ENCODE measurements around the gene BCL2L1.

- PRO-cap, result bidirectional peak, plus-strand start at chr20:31722217, minus-strand start at chr20:31722227; bidirectional peak, plus-strand start at chr20:31722679, minus-strand start at chr20:31722548; bidirectional peak, plus-strand start at chr20:31722854, minus-strand start at chr20:31722865
Measured at GRCh38 chr20:31722069-31723170, at the start of gene BCL2L1. BCL2L1 (minus strand) TSS chr20:31722868.

DNA sequence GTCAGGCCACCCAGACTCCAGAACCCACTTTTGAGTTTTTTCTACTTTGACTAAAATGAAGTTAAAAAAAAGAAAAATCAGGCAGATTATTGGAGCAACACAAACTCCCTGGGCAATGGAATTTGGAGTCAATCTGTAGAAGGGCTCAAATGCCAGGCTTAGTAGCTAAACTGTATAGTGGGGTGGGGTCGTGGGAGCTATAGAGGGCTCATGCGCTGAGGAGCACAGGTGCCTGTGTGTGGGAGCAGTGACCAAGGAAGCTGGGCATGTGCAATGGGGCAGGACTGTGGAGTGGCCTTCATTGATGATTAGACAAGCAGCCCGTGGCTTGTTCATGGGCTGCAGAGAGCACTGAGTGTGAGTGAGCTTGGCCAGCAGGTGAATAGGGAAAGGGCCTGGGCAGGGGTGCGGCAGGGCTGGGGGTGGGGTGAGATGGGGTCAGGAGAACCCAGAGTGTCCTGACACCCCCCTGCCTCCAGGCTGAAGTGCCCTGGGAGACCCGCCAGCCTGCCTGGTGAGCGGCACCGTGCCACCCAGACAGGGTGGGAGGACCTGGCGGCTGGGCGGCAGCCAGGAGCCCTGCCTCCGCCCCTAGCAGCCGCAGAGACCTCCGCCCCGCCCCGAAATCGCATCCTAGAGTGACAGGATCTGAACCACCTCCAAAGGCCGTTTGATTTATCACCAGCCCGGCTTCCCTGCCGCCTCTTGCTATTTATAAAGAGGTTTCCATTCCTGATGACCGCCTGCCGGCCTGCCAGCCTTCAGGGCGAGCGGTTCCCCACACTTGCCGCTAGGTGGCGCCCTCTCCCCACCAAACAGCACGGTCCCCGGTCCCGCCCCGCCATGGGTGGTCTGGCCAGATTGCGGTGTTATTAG lies 3.3 kb downstream of the MYLK2 start:
- PRO-cap, result no peak

GRCh38 chr20:31894908-31895514 lies 24.6 kb downstream of the TTLL9 start:
- PRO-cap, result no peak

DNA sequence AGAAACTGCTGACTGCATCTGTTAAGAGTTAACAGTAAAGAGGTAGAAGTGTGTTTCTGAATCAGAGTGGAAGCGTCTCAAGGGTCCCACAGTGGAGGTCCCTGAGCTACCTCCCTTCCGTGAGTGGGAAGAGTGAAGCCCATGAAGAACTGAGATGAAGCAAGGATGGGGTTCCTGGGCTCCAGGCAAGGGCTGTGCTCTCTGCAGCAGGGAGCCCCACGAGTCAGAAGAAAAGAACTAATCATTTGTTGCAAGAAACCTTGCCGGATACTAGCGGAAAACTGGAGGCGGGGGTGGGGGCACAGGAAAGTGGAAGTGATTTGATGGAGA lies 12.8 kb downstream of the PLAGL2 start:
- PRO-cap, result no peak

- PRO-cap, result unidirectional peak, plus-strand start at chr20:32204955
Measured at GRCh38 chr20:32204550-32205464, 2.7 kb downstream of the PLAGL2 start.

- PRO-cap, result no peak
Measured at GRCh38 chr20:32209833-32210453, 2.3 kb downstream of the POFUT1 start.

DNA sequence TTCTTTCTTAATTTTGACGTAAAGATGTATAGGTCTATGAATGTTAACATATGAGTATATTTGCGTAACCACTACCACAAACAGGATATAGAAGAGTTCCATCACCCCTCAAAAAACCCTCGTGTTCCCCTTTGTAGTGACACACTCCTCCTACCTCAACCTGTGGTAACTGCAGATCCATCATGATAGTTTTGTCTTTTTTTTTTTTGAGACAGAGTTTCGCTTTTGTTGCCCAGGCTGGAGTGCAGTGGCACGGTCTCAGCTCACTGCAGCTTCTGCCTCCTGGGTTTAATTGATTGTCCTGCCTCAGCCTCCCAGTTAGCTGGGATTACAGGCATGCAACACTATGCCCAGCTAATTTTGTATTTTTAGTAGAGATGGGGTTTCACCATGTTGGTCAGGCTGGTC lies 28.1 kb upstream of the KIF3B start:
- PRO-cap, result no peak

GRCh38 chr20:32285525-32286346 lies 8.3 kb downstream of the KIF3B start:
- PRO-cap, result bidirectional peak, plus-strand start at chr20:32285938, minus-strand start at chr20:32285952

GRCh38 chr20:32331894-32333121 lies 25.8 kb upstream of the ASXL1 start:
- PRO-cap, result no peak

GRCh38 chr20:32357696-32357922 lies 522 bp upstream of the ASXL1 start:
- PRO-cap, result no peak

DNA sequence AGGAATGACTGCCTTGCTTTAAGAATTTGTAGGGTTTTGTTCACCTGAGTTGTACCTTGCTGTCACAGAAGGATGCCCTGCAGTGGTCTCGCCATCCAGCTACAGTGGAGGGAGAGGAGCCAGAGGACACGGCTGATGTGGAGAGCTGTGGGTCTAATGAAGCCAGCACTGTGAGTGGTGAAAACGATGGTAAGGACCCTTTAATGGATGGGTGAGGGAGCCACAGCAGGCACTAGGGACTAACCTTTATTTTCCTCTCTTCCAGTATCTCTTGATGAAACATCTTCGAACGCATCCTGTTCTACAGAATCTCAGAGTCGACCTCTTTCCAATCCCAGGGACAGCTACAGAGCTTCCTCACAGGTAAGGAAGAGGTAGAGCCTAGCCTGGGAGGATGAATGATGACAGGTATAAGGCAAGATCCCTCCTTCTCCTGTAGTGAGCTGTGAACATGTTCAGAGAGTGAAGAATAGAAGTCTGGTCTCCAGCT lies 70.0 kb downstream of the ASXL1 start:
- PRO-cap, result no peak

GRCh38 chr20:32473058-32473922 lies 111.8 kb downstream of the NOL4L start:
- PRO-cap, result unidirectional peak, plus-strand start at chr20:32473296

GRCh38 chr20:32483150-32484061 lies 101.7 kb downstream of the NOL4L start:
- PRO-cap, result bidirectional peak, plus-strand start at chr20:32483864, minus-strand start at chr20:32483512

DNA sequence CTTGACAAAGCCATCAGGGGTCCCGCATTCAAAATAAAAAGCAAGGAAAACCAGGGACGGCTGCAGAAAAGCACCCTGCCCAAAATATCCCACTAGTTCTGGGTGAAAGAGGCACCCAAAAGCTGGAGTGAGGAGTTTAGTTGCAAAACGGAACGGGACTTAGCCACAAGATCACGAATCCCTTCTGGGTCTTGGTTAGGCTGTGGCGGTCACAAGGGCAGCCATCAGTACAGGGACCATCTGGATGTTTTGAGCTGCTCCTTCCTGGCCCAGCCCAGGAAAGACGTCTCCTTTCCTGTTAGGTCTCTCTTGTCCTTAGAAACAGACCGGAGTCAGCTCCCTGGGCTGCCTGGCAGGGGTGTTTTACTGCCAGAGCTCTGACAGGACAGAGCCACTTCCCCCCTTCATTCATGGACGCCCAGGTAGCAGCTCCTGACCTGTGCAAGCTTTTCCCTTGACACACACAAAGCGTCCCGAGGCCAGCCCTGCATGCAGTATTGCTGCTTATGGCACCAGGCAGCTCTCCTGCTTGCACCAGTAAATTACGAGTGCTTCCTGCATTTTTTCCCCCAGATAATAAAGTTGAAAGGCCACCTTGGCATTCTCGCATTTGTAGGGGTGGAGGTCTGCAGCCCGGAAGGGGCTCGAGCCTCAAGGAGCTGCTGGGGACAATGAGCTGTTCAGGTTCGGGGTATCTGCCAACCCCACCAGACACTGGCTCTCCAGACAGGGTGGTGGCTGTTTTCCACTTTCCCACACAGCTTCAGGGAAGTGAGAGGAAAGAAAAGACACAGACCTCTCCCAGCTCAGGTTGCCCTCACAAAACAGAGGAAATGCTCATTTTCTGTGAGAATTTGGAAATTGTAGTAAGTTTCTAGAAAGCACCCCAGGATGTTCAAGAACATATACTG lies 87.4 kb downstream of the NOL4L start:
- PRO-cap, result no peak

- PRO-cap, result no peak
Measured at GRCh38 chr20:32511028-32511482, 74.1 kb downstream of the NOL4L start.

GRCh38 chr20:32536809-32537786 lies 48.0 kb downstream of the NOL4L start:
- PRO-cap, result bidirectional peak, plus-strand start at chr20:32537107, minus-strand start at chr20:32536921

GRCh38 chr20:32538268-32539432 lies 46.5 kb downstream of the NOL4L start:
- PRO-cap, result unidirectional peak, plus-strand start at chr20:32538378; unidirectional peak, minus-strand start at chr20:32538827

DNA sequence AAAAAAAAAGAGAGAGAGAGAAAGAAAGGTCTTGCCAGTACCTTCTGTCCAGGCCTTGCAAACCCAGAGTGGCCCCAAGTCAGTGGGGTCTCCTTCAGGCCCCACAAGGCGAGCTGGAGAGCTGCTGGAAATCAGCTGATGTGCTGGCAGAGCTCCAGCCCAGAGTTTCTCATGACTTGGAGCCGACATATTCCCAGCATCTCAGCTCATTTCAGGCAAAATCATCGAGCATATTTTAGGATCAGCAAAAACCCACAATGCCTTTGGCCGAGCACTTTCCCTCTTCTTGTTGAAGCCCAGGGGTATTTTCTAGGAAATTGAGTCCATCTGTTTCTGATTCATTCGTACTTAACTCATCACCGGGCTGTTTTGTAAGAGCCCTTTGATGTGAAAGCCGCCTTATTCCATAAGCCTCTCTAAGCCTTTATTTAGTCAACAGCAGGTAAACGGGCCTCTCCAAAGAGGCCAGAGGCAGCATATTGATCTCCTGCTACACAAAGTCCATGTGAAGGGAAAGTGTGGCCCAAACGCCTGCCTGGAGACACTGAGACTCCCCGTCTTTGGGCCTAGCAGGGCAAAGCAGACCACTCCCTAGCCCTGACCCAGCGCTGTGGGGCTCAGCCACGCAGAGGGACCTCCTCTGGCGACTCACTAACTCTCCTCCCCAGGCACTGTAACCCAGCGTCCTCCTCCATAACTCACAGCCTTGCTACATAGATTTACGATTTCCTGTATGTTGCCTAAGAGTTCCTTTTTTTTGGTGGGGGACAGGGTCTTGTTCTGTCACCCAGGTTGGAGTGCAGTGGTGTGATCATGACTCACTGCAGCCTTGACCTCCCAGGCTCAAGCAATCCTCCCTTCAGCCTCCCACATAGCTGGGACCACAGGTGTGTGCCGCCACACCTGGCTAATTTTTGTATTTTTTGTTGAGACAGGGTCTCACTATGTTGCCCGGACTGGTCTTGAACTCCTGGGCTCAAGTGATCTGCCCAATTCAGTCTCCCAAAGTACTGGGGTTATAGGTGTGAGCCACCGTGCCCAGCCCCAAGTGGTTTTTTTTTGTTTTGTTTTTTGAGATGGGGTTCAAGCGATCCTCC lies 12.1 kb upstream of the C20orf203 start:
- PRO-cap, result no peak

DNA sequence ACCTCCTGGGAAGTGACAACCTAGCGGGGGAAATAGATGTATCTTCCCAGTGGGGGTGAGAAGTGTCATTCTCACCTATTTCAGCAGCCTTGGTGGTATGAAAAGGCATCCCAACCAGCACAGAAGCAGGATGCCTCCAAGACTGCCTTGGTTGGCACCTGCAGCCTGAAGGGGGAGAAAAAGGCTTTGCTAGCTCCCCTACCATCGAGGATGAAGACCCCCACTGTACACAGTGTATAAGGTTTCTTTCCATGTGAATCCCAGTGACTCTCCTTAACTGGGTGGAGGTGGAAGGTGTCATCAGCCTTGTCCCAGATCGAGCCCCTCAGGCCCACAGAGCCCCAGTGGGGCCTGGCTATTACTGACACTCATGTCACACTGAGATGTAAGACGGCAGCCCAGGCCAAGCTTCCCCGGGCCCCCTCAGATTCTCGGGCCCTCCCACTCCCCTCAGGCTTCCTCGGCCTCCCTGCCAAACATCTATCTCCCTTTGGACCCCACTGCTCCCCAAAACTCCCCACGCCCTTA lies 802 bp downstream of the COMMD7 start:
- PRO-cap, result no peak

- PRO-cap, result no peak
Measured at GRCh38 chr20:32764108-32765224, 2.3 kb downstream of the DNMT3B start.

All from mucosa of descending colon (tissue), 1 donor.